ENCODE measurements around the gene PDIA4.

GRCh38 chr7:148896892-148897254, 12.8 kb upstream of the EZH2 start:
- PRO-cap = no peak
- RAMPAGE, long total RNA = no peak

- PRO-cap = no peak
- RAMPAGE, long total RNA = no peak
Observed at GRCh38 chr7:149027416-149027843, 875 bp downstream of the PDIA4 start.

GRCh38 chr7:149028297-149029533, at the start of gene PDIA4:
TSS of gene PDIA4 (minus strand) at chr7:149028505.
- PRO-cap = bidirectional peak, plus-strand start at chr7:149028988, minus-strand start at chr7:149028657
- RAMPAGE, long total RNA = start-site peak on the minus strand at chr7:149028411-149028539, 1,876 and 1,461 reads in 2 replicates

GRCh38 chr7:149125290-149126137, 610 bp downstream of the ZNF425 start:
- PRO-cap = no peak
- RAMPAGE, long total RNA = no peak

GRCh38 chr7:149145053-149146017, 1.9 kb upstream of the ZNF398 start:
- PRO-cap = no peak
- RAMPAGE, long total RNA = no peak

DNA sequence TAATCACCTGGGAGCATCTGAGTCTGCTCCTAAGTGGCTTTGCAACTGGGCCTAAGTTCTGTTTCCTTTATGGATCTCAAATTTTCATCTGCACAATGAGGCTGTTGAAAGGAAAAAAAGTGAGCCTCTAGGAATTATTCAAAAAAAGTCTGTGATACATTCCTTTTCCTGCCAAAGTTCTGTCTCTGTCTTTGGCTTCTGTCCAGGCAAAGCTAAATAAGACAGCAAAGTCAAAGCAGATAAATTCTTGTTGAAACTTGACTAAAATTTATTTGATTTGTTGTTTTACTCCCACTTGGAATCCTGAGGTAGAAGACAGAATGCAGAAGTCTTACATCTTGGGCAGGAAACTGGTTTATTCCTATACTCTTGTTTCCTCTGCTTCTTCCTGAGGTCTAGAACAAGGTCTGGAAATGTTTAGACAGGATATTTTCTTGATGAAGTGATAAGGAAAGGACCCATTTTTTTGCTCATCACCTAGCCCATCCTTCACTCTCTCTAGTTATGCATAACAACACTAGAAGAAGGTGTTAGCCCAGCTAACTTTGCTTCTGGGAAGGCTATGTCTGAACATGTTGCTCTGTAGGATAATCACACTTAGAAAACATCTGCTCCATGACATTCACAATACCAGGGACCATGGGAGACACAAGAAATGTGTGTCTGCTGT, 14.2 kb upstream of the ZNF282 start:
- PRO-cap = no peak
- RAMPAGE, long total RNA = no peak

DNA sequence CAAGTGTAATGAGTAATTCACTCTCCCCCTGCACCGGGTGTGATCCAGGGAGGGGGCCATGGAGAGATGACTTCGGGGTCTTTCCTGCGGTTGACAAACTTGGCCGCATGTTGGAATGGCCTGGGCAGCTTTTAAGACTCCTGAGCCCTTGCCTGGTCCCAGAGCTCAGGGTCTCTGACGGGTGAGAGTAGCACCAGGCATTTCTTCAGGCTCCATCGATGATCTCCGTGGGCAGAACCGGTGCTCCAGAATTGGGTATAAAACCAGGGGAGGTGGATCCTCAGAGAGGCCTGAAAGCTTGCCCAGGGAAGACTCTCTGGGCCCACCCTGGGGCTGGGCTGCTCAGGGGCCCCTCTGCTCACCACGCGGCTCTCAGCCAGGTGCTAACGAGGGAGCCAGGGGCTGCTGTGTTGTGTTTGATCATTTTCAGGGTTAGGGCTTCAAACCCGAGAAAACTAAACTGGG, 912 bp downstream of the ZNF282 start:
- PRO-cap = no peak
- RAMPAGE, long total RNA = no peak

GRCh38 chr7:149196691-149197111, 1.4 kb downstream of the ZNF282 start:
- PRO-cap = no peak
- RAMPAGE, long total RNA = no peak

GRCh38 chr7:149436357-149437085, 24.3 kb downstream of the ZNF777 start:
- PRO-cap = no peak
- RAMPAGE, long total RNA = no peak

- PRO-cap = no peak
- RAMPAGE, long total RNA = no peak
Observed at GRCh38 chr7:149474110-149475000, 13.5 kb upstream of the ZNF777 start.

GRCh38 chr7:149494971-149495507, 2.6 kb downstream of the ZNF746 start:
- PRO-cap = no peak
- RAMPAGE, long total RNA = no peak

GRCh38 chr7:149546369-149546809, 48.8 kb upstream of the ZNF746 start:
- PRO-cap = no peak
- RAMPAGE, long total RNA = no peak

DNA sequence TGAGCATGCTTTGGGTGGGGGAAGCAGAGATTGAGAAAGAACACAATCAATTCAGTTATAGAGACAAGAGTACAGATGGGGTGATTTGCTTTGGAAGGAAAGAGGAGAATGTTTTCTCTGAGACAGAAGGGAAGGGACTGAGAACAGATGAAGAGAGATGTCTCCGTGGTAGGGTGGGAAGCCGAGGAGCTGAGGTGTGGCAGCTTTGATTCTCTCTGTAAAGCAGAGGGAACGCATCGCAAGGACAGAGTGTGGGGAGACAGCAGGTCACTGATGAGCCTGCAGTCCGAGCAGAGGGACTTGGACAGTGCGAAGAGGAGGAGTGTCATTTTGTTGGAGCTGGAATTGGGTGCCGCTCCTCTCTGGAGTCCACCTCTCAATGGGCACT, 63.9 kb upstream of the ZNF746 start:
- PRO-cap = no peak
- RAMPAGE, long total RNA = no peak

GRCh38 chr7:149588198-149589281, 90.9 kb upstream of the ZNF746 start:
- PRO-cap = no peak
- RAMPAGE, long total RNA = no peak

DNA sequence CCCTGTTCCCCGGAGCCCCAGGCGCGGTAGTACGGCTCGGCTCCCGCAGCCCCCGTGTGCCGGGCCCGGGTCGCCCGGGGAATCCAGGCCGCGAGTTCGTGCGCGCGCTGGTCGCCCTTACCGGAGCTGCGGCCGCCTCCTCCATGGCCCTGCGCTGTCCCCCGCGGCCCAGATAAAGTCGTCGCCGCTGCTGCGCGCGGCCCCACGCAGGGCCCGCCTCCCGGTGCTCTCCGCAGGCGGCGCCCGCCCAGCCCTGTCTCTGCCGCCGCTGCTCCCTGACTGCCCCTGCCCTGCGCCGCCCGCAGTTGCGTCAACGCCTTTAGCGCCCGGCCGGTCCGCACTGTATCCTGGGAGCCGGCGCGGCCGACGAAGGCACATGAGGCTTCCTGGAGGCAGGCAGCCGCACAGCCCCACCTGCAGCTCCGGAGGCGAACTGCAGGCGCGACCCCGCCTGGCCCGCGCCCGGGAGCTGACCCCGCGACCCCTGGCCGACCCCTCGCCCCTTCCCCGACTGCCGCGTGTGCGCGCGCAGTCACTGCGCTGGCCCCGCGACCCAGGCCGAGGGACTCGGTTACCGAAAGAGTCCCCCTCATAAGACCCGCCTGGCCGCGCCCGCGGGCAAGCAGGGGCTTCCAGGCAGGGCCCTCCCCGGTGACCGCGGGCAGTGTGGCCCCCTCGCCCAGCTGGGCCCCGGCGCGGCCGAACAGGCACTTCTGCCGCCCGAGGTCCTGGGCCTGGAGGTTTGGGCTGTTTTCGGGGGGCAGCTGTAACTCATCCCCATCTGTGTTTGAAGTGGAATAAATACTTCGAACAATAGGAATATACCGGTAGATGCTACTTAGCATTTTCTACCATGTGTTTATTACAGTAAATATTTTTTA, 90.1 kb upstream of the KRBA1 start:
- PRO-cap = bidirectional peak, plus-strand start at position 313 of the sequence, minus-strand start at position 291 of the sequence
- RAMPAGE, long total RNA = no peak

GRCh38 chr7:149635519-149635779, 79.3 kb upstream of the KRBA1 start:
- PRO-cap = no peak
- RAMPAGE, long total RNA = no peak

DNA sequence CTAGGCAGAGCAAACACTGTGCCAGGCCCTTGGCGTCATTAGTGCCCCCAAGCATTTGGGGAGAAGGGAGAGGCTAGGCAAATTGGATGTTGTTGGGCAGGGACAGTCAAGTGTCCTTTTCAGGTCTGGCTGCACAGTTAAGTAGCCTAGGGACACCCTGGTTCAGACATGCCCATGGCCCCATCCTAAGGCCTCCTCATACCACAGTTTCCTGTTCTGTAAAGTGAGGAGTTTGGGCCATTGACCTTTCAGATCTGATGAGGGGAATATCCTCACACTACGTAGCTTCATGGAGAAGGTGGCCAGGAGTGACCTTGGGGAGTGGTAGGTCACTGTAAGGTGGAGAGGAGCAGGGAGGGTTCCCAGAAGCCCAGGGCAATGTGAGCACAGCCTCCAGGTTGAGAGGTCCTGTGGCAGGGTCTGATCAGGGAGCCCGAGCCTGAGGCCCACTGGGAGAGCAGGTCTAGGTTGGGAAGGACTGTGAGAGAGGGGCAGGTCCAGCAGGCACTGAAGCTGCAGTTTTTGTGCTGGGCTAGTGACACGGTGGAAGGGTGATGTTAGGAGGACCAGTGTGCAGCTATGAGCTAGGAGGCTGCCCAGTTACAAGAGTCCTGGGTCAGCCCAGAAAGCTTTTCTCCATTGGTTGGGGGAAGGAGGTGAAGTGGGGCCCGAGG, 1.1 kb downstream of the KRBA1 start:
- PRO-cap = no peak
- RAMPAGE, long total RNA = no peak

- PRO-cap = no peak
- RAMPAGE, long total RNA = no peak
Observed at GRCh38 chr7:149735860-149737139, 21.5 kb downstream of the KRBA1 start.

DNA sequence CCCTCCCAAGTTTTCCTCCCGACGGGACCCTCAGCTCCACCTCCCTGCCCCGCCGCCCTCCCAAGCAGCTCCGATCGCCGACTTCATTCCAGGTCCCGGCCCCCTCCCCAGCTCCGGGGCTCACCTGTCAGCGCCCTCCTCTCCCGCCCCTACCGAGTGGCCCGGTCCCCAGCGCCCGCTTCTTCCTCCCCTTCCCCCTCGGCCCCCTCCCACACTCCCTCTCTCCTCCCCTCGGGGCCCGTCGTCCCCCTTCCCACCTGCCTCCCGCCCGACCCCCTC, 869 bp downstream of the ZNF467 start:
- PRO-cap = no peak
- RAMPAGE, long total RNA = no peak

- PRO-cap = no peak
- RAMPAGE, long total RNA = no peak
Observed at GRCh38 chr7:149865538-149866018, 8.2 kb upstream of the ATP6V0E2 start.